Skeletal muscle satellite cell (primary cell): Measurements from ENCODE around the genes KLK14, CTU1, SIGLEC10, FPR2, ZNF577, ZNF615, ZNF614 and ZNF841.

GRCh38 chr19:51082521-51083061 is at the start of gene KLK14:
Gene KLK14, minus strand, starts transcription at chr19:51082887.
- CAGE, long polyA plus RNA = no peak

DNA sequence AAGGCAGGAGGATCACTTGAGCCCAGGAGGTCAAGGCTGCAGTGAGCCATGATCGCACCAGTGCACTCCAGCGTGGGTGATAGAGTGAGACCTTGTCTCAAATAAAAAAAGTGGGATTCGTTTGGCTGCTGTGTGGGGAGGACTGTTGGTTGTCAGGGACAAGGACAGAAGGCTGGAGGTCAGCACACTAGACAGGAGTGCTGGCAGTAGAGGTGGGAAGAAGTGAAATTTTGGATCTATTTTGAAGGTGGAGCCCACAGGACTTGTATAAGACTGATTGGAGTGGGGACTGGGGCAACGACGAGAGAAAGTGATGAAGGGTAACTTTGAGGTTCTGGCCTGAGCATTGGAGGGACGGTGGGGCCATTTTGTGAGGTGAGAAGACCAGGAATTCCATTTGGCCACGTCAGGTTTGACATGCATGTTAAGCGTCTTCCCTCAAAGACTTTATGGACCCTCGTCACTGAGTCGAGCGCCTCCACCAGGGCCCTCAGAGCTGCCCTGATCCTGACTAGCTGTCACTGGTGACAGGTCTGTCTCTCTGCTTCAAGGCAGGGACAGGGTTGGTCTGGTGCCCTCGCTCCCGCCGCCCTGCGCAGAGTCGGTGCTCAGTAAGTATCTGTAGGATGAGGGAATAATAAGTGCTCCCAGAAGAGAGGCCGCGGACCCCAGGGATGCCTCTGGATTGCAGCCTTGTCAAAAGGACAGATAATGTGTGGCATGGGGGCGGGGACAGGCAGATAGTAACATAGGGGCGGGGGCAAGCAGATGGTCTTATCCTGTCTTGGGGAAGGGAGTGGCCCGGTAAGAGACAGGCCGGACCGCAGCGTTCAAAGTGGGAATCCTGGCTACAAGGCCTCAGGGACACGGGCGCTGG is 606 bp downstream of the CTU1 start:
- CAGE, long polyA plus RNA = no peak

DNA sequence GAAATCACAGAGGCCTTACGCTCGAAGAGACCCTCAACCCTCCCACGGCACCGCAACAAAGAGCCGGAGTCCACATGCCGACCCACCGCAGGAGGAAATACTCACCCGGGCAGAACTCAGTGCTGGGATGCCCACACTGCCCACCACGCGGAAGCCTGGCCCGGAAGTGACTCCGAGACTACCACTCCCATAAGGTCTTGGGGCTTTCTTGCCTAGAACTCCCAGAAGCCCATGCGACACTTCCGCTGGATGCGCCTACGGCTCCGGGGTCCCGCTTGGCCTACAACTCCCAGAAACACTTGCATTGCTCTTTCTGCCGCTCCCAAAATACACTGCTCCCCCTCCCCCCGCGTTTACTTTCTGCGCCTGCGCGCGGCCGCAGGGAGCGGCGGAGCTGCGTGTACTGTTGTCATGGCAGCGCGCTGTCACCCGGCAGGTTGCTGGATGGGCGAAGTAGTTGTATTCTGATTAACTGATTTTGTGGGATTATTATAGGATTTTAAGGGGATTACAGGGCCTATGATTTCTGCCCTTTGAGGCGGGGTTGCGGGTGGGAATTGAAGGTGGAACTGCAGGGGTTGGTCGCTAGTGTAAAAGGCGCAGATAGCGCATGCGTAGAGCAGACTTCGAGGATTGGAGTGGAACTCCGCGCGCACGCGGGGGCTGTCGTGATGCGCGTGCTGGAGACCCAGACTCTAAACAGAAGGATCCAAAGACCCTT is at the start of gene CTU1:
CTU1 (minus strand) TSS at position 168 of the 721 bp plus-strand sequence.
- CAGE, long polyA plus RNA = start-site peak on the minus strand centred at position 149 of the sequence, 52 bp wide, 377 and 187 reads in 2 replicates

DNA sequence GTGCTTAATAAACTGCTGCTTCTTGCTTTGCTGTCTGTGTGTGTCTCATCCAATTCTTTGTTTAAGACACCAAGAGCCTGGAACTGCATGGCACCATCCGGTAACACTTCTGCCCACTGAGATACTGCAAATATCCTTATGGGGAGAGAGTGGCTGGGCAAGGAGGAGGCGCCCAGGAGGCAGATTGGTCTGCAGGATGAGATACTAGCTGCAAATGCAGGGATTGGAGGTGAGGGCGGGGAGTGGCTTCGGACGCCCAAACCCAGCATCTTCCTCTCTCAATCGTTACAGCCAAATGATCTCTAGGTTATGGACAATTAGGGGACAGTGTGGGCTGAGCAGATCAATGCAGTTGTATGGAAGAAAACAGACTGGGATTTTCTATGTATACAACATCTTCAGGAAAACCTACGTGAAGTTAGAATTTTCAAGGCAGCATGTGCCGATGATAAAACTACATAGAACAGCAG is 1.6 kb upstream of the SIGLEC7 start:
- CAGE, long polyA plus RNA = no peak

DNA sequence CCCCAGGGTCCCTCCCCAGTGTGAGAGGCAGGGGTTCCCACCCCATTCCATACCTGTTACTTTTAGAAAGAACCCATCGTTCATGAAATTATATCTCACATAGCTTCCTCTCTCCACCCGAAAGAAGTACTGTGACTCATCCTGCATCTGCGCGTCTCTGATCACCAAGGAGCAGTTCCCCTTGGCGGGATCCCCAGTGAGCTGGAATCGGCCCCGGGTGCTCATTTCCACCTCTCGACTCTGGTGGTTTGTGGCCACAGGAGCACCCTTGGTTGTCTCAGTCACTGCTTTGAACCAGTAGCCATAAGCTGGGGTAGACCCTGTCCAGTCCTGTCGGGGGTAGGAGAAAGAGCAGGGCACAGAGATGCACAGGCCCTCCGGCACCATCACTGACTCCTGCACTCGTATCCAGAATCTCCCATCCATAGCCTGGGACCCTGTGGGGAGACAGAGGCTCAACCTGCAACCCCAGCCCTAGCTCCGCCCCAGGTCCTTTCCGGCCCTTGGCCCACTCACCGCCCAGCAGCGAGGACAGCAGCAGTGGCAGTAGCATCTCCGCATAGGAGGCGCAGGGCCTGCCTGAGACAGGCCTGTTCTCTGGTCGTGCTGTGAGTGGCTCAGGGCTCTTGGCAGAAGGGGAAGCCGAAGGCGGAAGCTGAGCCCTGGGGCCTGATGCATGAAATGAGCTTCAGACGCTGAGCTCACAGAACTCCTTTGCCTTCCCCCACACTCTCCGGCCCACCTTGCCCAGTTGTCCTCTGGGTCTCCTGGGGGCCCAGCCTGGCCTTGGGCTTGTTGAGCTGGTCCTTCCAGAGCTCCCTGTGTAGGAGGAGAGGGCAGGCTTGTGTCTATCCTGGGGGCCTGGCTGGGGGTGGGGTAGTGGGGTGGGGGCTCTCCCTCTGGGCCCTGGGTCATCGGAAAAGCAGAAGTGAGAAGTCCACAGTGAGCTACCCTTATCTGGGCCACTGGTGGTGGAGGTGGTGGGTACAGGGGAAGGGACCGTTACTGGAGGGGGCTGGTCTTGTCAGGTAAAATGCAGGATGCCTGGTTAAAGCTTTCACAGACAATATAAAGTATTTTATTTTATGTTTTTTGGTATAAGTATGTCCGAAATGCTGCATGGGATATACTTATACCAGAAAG is at the start of gene SIGLEC10:
SIGLEC10 (minus strand) TSS at position 614 of the 1,143 bp plus-strand sequence.
- CAGE, long polyA plus RNA = no peak

GRCh38 chr19:51421935-51422242 is 4.4 kb upstream of the SIGLEC10 start:
- CAGE, long polyA plus RNA = no peak

DNA sequence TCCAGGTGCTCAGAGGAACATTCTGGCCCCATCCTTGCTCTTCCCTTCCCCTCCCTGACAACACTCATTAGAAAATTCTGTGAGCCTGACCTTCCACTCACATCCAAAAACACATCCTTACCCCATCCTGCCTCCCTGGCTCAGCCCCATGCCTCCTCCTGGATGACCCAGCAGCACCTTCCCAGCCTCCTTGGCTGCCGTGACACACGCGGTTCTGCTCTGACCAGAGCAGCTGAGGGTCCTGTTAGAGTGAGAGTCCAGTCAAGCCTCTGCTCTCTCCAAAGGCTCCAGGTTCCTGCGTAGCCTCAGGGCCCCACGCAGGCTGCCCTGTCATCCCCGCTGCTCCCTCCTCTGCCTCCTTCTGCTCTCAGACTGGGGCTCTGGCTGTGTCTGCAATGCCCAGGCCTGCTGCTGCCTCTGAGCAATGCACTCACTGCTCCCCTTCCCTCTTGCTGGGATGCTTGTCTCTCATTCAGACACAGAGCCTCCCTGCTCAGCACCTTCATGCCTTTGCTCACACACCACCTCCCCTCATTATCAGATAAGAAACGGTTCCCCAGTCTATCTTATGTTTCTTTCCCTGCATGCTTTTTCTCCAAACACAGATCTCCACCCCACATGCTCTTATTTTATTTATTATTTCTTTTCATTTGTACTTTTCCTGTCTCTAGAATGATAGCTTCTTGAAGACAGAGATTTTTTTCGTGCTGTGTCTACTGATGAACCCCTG is 10.1 kb upstream of the SIGLEC6 start:
- CAGE, long polyA plus RNA = no peak

GRCh38 chr19:51572740-51573677 is 1.9 kb downstream of the ZNF175 start:
- CAGE, long polyA plus RNA = no peak

- CAGE, long polyA plus RNA = no peak
These were observed 27.7 kb downstream of the SIGLEC5 start for GRCh38 chr19:51602507-51602893.

DNA sequence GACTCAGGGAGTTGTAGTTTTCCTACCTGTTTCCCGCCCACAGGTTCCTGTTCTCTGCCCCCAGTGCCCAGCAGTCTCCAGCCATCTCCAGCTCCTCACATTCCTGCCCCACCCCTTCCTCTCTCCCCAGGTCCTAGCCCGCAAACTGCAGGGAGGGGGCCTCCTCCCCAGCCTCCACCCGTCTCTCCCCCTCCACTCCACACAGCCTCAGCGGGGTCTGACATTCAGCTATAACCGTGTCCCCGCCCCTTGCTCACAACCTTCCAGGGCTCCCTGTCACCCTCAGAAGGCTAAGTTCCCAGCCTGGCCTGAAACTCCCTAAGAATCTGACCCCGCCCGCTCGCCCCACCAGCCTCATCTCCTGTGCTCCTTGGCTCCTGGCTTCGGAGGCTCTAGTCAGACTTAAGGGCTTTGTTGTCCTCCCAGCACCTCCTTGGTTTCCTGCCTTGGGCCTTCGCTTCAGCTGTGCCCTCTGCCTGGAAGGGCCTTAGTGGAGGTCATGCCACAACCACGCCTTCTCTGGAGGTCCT is 5.2 kb upstream of the SPACA6 start:
- CAGE, long polyA plus RNA = no peak

DNA sequence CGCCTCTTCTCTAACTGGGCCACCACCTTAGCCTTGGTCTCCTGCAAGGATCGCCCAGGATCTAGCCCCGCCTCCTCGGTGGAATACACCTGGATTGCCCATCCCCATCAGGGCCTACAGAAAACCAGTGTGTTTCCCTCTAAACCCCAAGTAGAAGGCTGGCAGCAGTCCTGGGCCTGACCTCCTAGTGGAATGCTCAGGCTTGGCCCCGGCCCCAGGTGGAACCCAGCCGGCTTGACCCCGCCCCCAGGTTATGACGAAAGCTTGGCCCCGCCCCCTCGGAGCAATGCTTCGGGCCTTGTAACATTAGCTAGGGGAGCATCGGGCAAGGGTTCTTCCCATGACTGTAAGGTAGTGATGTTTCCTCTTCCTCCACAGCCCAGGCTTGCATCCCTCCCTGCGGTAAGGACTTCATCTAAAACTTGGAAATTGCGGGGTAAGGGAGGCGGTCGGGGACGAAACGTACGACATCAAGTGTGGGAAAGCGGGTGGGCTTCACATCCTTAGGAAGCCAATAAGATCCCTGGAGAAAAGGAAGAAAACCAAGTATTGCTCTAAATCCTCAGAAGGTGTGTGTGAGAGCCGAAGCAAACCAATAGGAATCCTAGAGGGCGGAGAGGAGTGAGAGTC is 9.2 kb downstream of the SPACA6 start:
- CAGE, long polyA plus RNA = no peak

DNA sequence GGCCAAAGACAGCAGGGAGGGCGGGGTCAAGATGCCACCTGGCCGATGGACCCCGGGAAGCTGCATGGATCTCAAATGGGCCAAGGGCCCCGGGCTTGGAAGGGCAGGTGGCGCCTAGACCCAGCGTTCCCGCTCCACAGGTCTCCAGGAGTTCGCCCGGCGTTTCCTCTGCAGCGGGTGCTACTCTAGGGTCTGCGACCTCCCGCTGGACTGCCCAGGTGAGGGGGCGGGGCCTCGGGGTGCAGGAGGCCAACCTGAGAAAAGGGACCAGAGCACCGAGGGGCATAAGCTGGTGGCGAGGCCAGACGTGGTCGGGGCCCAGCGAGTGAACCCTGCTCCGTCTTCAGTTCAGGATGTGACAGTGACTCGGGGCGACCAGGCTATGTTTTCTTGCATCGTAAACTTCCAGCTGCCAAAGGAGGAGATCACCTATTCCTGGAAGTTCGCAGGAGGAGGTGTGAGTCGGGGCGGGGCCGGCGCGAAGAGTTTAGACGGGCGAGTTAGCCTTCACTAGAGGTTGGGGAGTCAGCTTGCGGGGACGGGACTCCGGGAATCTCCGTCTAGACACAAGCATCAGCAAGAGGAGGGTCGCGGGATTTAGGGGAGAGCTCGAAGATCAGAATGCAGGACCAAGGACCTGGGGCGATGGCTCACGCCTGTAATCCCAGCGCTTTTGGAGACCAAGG is 9.9 kb downstream of the SPACA6 start:
- CAGE, long polyA plus RNA = no peak

DNA sequence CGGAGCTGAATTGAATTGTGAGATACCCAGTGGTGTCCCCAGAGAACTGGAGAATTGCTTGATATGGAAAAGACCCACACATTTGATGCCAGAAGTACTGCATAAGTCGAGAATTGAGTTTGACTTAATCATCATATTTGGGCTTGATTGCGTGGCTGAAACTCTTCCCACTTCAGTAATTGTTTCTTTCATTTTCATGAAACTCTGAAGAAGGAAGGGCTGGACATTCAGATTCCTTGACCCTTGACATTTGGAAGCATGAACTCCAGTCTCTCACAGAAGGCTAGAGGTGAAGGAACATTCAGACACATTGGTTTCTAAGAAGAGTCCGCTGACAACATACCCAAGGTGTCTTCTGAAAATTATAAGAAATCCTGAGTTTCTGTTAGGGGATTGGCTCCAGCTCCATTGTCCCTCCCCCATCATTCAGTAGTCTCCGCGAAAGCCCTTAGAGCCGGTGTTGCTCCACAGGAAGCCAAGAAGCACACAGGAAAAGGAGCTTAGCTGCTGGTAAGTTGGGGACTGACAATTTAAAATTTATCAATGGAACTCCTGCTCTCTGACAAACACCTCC is at the start of gene FPR2:
FPR2 (plus strand) TSS at position 460 of the 574 bp plus-strand sequence.
- CAGE, long polyA plus RNA = no peak

- CAGE, long polyA plus RNA = no peak
These were observed 10.4 kb downstream of the FPR2 start for GRCh38 chr19:51771304-51771901.

GRCh38 chr19:51887328-51888286 is at the start of gene ZNF577:
Gene ZNF577, minus strand, starts transcription at chr19:51887951.
- CAGE, long polyA plus RNA = no peak

- CAGE, long polyA plus RNA = no peak
These were observed 782 bp downstream of the ZNF649 start for GRCh38 chr19:51903730-51904739.

GRCh38 chr19:52007546-52008648 is at the start of gene ZNF615:
Gene ZNF615, minus strand, starts transcription at chr19:52008211.
- CAGE, long polyA plus RNA = no peak

- CAGE, long polyA plus RNA = no peak
These were observed at the start of gene ZNF614 for GRCh38 chr19:52027875-52028816. Gene ZNF614, minus strand, starts transcription at chr19:52028379.

DNA sequence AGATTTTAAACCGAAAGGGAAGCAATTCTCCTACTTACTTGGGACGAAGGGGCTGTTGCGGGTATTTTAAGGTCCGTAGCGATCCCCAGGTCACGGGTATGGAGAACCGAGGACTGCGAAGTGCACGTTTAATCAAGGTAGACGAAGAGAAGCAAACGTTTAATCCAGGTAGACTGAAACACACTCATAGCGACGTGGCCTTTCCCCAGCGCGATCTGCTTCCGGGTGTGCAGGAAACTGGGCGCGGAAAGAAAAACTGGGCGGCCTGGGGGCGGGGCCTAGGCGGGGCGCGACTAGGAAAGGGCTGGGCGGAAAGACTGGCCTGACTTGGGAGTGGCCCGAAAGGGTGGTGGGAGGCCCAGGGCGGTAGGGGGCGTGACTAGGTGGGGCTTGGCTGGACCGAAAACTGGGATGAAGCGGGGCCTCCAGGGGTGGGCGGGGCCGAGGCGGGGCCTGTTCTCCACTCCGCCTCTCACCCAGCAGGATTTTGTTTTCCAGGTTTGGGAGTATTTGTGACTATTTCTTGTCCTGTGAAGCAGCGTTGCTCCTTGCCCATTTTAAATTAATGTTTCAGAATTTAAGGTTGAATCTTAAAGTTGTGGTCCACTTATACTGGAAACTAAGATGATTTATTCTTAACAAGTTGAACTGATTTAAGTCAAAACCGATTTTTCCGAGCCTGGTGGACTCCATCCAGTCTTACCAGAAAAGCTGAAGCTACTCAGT is at the start of gene ZNF841:
ZNF841 (minus strand) TSS at position 229 of the 726 bp plus-strand sequence.
- CAGE, long polyA plus RNA = no peak

- CAGE, long polyA plus RNA = no peak
These were observed 38.4 kb upstream of the ZNF766 start for GRCh38 chr19:52230876-52231517.